SK-N-DZ (cell line): ENCODE results near the genes CAVIN4, CYLC2 and SLC44A1.

DNA sequence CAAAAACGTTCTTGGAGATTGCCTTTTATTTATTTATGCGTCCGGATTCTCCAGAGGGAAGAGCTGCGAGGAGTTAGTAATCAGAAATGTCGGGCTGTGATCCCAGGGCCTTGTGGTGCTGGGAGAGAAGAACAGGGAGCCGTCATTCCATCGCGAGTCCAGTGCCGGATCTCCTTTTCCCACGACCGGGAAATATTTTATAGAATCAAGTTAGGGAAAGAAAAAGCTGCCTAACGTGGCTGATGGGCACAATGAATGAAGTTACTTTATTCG, 1.6 kb downstream of the NR4A3 start:
RAMPAGE:
- cytosol, long total RNA = no peak
- nucleus, long total RNA = no peak

RAMPAGE:
- cytosol, long total RNA = no peak
- nucleus, long total RNA = no peak
These were observed 8.1 kb downstream of the NR4A3 start for GRCh38 chr9:99829717-99830156.

RAMPAGE:
- cytosol, long total RNA = no peak
- nucleus, long total RNA = no peak
These were observed 43.5 kb downstream of the INVS start for GRCh38 chr9:100142308-100143132.

GRCh38 chr9:100577852-100578435, at the start of gene CAVIN4:
TSS of gene CAVIN4 (plus strand) at chr9:100578079.
RAMPAGE:
- cytosol, long total RNA = no peak
- nucleus, long total RNA = no peak

GRCh38 chr9:100690419-100690984, 112.6 kb downstream of the CAVIN4 start:
RAMPAGE:
- cytosol, long total RNA = no peak
- nucleus, long total RNA = no peak

GRCh38 chr9:101029938-101030286, 1.4 kb downstream of the PLPPR1 start:
RAMPAGE:
- cytosol, long total RNA = no peak
- nucleus, long total RNA = no peak

RAMPAGE:
- cytosol, long total RNA = no peak
- nucleus, long total RNA = no peak
These were observed 1.4 kb downstream of the BAAT start for GRCh38 chr9:101383353-101383903.

RAMPAGE:
- cytosol, long total RNA = no peak
- nucleus, long total RNA = no peak
These were observed 12.7 kb downstream of the ALDOB start for GRCh38 chr9:101422917-101423315.

RAMPAGE:
- cytosol, long total RNA = no peak
- nucleus, long total RNA = no peak
These were observed 6.3 kb downstream of the ALDOB start for GRCh38 chr9:101429158-101429782.

RAMPAGE:
- cytosol, long total RNA = no peak
- nucleus, long total RNA = no peak
These were observed 7.5 kb downstream of the PGAP4 start for GRCh38 chr9:101479270-101480086.

DNA sequence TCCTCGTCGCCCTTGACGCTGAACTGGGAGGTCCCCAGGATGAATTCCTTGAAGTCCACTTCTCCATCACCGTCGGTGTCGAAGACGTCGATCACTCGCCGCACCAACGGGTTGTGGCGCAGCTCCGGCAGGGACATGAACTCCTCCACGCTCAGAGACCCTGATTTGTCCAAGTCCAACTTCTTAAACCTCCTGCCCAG, 213 bp downstream of the PPP3R2 start:
RAMPAGE:
- cytosol, long total RNA = no peak
- nucleus, long total RNA = no peak

RAMPAGE:
- cytosol, long total RNA = no peak
- nucleus, long total RNA = no peak
These were observed 31.6 kb downstream of the GRIN3A start for GRCh38 chr9:101706854-101707306.

GRCh38 chr9:102223316-102224022, 485.0 kb upstream of the GRIN3A start:
RAMPAGE:
- cytosol, long total RNA = no peak
- nucleus, long total RNA = no peak

RAMPAGE:
- cytosol, long total RNA = no peak
- nucleus, long total RNA = no peak
These were observed at the start of gene CYLC2 for GRCh38 chr9:102995152-102995561. TSS of gene CYLC2 (plus strand) at chr9:102995333.

GRCh38 chr9:104779991-104780626, 16.2 kb downstream of the NIPSNAP3B start:
RAMPAGE:
- cytosol, long total RNA = no peak
- nucleus, long total RNA = no peak

DNA sequence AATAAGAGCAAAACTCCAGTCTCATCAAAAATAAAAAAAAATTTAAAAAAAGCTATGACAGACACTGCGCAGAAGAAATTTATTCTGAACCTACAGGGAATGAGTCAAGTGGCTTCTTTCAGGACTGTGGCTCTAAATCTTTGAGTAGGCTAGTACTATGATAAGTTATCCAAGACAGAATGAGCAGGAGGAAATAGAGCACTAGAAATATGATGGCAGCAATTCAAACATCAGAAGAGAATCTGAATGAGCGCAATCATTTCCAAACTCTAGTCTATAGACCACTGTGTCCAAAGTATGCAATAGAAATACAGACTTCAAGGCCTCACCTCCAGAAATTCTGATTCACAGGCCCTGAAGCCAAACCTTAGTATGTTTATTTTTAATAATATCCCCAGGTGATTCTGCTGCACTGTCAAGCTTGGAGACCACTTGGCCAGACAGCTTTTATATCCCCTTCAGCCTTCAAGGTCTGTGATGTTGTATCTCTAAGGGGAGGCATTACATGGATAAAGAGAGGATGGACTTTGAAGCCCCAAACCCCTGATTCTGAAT, 51.1 kb downstream of the NIPSNAP3B start:
RAMPAGE:
- cytosol, long total RNA = no peak
- nucleus, long total RNA = no peak

DNA sequence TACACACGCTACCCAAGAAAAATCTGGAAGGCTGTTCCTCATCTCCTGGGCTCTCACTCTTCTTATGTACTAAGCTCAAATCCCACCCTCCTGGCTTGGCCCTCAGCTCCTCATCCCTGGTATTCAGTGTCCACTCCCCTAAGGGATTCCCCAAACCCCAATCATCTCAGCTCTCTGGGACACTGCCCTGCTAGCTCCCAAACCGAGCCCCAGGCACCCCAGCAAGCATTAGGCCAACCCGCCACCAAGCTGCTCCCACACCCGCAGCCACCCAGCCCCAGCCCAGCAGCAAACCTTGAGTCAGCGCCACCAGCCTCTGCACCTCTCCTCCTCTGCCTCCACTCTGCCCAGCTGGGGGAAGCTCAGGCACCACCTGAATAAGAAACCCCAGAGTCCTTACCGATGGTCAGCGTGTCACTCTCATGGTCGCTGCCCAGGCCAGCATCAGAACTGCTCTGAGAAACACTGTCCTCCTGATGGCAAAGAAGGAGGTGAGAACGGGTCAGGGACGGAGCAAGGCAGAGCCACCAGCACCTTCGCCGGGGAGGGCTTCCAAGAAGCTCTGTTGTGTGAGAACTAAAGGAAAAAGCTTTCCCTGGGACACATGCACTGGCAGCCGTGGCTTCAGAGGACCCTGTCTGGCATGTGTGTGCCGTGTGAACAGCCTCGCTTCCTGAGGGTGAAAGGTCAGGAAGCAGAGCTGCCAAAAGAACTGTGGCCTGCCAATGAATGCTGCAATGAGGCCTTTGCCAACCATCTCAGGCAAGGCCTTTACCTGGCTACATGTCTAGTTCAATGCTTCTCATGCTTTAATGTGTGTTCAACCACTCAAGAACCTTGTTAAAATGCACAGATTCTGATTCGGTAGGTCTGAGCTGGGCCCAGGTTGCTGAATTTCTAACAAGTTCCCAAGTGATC, 53.3 kb downstream of the NIPSNAP3B start:
RAMPAGE:
- cytosol, long total RNA = no peak
- nucleus, long total RNA = no peak

GRCh38 chr9:104852740-104853492, 75.0 kb downstream of the ABCA1 start:
RAMPAGE:
- cytosol, long total RNA = no peak
- nucleus, long total RNA = no peak

RAMPAGE:
- cytosol, long total RNA = no peak
- nucleus, long total RNA = no peak
These were observed 20.7 kb downstream of the ABCA1 start for GRCh38 chr9:104907236-104907708.

DNA sequence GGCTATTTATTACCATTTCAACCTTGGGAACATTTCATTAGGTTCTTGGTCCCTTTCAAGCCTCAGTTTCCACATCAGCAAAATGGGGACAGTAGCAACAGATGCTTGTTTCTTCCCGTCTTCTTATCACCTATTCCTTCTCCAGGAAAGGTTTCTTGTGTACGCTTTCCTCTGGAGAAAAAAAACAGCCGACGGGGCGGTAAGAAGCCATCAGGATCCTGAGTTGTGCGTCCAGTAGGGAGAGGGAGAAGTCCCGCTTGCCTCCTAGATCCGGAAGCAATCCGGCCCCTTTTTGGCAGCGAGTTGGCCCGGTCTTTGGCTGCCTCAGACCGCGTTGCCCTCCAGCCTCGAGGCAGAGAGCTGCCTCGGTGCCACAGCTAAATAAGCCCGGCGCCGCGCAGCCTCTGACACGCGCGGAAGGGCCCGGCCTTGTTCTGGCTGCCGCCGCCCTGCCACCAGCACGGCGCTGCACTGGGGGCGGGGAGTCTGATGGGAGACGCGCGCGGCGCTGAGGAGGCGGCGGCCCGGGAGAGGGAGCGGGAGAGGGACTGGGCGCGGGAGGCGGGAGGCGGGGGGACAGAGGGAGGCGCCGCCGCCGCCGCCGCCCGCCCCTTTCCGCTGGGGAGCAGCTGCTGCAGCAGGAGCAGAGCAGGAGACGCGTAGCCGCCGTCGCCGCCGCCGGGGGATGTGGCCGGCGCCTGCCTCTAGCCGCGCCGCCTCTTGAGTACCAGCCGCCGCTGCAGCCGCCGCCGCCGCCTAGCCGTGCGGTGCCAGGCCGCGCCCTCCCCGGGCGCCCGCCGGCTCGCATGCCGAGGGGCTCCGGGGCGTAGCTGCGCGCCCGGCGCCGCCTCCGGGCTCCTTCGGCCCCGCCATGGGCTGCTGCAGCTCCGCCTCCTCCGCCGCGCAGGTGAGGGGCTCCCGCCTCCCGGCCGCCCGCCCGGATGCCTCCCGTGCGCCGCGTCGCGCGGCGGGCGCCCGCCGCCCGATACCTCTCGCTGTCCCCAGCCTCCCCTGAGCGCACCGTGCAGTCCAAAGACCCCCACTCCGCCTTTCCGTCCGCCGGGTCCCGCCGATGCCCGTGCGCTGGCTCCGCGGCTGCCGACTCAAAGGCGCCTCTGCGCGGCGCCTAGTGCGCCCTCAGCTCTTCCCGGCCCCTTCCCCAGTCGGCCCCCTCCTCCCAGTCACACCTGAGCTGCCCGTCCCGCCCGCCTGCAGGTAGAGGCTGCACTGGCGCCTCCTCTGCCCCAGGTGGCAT, at the start of gene SLC44A1:
Gene SLC44A1, plus strand, starts transcription at position 654 of the 1,255 bp plus-strand sequence.
RAMPAGE:
- cytosol, long total RNA = no peak
- nucleus, long total RNA = start-site peak on the minus strand centred at position 265 of the sequence, 49 bp wide, 7 and 6 reads in 2 replicates